ReNcell CX (cell line): ENCODE results near the gene CCDC179.

DNA sequence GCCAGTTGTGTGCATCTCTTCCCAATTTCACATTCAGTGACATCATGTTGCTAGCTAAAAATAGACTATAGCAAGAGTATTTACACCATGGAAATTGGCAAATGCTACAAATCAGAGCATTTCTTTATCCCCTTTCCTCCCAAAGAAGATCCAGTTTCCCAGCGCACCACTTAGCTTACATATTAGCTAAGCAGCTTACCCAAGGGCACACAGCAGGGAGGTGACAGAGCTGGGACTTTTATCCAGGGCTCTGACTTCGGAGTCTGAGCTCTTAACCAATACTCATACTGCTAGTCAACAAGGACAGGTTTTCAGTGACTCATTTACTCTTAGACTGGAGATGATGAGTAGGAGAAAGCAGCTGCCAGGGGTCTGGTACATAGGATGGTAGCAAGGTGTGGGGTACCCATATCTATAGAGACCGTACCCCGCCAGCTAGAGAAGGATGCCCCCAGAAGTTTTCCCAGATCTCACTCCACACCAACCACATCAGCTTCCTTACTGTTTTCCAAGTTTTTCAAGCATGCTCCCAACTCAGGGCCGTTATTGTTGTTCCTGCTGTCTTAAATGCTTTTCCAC lies 38.5 kb downstream of the NAV2 start:
- PRO-cap: no peak

GRCh38 chr11:20000491-20001246 lies 159.6 kb downstream of the DBX1 start:
- PRO-cap: bidirectional peak, plus-strand start at chr11:20000754, minus-strand start at chr11:20000681; unidirectional peak, minus-strand start at chr11:20000829

GRCh38 chr11:20043872-20044478 lies 116.3 kb downstream of the DBX1 start:
- PRO-cap: no peak

DNA sequence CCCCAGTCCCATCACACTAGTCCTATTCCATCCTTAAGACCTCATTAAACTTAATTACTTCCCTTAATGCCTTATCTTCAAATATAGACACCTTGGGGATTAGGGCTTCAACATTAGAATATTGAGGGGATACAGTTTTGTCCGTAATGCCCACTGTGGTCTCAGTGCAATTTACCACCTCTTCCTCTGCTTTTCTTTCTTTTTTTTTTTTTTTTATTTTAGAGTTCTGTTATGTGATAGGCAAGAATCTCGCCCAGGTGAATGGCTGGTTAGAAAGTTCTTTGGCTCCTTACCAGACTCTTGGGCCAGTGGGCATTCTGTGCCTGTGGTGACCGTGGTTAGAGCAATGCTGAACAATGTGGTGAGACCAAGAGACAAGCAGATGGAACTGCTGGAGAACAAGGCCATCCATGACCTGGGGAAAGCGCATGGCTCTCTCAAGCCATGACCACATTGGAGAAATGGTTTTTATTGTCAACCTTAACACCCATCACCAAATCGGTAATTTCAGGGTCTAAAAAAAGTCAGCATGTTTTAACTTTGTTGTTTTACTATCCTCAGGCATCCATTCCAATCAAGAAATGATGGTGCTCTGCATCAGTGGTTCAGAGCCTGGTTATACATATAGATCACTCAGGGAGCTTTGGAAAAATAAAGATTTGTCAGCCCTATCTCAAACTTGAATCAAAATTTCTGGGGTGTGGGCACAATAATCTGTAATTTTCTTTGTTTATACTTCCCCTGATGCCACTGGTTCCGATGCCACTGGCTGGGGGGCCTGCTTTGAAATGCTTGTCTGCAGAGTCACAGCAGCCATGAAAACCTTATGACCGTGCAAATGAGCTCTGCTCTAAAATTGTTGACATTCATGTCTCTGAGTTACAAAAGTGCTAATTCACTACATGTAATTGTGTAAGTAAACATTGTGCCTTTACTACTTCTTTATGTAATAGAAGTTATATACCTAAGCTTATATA lies 4.5 kb upstream of the PRMT3 start:
- PRO-cap: no peak

DNA sequence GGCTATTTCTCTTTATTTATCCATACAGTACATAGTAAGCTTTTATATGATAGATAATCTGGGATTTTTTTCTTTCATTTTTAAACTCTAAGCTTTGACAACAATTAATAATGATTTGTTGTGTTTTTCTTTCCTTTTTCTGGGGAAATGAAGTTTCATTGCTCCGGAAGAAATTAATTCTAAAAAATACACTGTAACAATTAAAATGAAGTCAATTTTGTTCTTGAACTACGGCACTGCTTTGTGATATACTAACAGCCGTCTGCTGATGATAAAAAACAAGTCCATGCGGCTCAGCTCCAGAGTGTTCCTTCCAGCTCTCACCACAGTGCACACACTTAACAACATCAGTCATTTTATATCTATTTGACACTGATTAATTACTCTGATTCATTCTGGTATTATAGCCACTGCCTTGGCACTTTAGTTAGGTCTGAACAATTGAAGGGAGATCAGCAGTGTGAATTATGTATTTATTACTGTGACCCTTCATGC lies 97.5 kb upstream of the SLC6A5 start:
- PRO-cap: no peak

GRCh38 chr11:22194163-22194712 lies 1.4 kb downstream of the ANO5 start:
- PRO-cap: no peak

- PRO-cap: bidirectional peak, plus-strand start at chr11:22626008, minus-strand start at chr11:22625839
Observed at GRCh38 chr11:22625900-22626157, 206 bp upstream of the FANCF start.

DNA sequence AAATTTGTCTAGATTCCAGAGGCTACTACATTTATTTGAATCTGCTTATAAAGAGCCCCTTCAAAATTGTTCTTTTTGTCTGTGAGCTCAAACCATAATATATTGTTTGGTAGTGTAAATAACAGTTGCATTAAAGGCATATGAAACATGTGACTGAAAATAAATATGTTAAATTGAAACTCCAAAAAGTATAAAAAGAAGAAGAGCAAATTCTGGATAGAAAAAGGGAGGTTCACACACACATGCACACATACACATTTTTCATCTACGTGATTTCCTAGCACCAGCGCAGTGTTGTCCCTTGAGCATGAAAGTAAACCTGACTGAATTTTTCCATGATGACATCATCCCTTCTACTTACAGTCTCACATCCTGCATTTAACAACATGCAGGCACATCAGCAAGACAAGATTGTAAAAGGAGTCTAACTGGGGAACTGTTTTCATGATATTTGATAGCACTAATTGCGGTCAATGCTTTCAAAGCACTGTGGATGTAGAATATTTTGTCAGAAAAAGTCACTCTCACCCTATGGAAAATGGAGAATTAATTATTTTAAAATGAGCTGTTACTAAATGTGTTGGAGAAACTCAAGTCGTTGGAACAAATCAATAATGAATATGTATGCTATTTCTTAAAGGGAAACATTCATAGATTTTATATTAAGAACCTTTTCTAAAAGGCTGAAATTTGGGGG lies 36.6 kb downstream of the GAS2 start:
- PRO-cap: no peak

- PRO-cap: no peak
Observed at GRCh38 chr11:22860239-22860638, at the start of gene CCDC179. Gene CCDC179 (minus strand): TSS chr11:22860474.

- PRO-cap: no peak
Observed at GRCh38 chr11:23035353-23035845, 175.1 kb upstream of the CCDC179 start.

GRCh38 chr11:25991392-25991776 lies 340.5 kb upstream of the ANO3 start:
- PRO-cap: no peak

DNA sequence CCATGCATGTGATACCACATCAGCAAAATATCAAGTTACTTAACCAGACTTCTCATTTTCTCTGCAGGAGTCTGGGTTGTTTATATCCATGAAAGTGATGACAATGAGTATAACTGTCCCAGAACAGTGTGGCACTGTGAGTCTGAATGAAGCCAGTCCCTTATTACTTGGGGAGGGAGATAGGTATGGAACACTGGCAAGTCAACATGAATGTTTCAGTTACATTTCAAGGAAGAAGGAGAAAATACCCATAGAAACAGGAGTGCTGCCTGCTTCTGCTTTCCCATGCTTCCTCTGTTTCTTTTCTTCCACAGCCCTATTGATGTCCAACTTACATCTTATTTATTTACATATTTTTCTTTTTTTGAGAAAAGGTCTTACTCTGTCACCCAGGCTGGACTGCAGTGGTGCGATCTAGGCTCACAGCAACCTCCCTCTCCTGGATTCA lies 1.5 kb upstream of the FIBIN start:
- PRO-cap: no peak

DNA sequence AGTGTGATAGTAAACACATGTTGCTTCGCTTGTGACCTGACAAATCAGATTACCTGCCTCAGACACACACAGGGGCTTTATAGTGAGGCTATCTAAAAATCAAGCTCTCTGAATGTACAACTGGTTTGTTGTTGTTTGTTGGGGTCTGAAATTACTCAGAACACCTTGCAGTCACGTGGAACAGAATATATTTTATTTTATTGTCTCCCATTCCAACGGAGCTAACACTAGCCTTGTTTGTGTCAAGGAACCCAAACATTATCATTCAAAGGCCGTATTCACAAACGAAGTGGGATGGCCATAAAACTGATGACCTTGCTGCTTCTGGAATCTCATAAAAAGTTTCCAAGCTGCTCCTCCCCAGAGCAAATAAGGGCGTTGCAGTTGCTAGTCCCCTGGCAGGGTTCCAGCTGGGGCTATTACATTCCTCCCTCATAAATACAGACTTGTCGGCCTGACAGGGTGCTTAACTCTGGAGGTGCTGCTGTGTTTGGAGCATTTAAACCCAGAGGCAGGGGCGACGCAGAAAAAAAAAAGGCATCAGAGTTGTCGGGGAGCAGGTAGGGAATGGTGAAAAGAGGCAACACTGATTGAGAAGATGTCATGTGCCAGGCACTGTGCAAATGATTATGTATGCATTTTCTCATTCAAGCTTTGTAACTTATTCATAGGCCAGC lies 161.1 kb downstream of the CCDC34 start:
- PRO-cap: unidirectional peak, plus-strand start at position 441 of the sequence

- PRO-cap: no peak
Observed at GRCh38 chr11:27341382-27341660, 21.7 kb downstream of the CCDC34 start.

- PRO-cap: no peak
Observed at GRCh38 chr11:27456073-27456663, 16.4 kb downstream of the LGR4 start.

DNA sequence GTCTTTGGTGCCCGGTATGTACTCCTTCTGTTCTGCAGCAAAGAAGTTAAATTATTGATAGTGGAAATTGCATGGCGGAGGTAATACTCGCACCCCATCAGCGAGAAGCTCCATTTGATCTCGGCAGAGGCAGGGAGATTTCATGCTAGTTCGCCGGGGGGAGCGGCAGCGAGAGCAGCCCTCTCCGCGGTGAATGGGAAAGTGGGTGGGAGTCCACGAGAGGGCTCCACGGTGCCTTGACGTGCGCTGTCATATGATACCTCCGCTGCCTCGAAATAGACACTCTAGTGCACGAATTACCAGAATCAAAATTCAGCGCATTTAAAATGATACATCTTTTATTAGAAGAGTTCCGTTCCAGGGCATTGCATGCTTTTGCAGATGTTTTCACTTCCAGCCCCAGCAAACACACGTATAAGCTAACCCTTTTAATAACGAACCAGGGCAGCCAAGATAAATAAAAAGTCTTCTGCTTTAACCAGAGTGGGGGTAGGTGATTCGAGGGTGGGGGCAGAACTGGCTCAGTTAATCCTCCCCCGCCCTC lies 1.2 kb upstream of the BDNF start:
- PRO-cap: no peak

DNA sequence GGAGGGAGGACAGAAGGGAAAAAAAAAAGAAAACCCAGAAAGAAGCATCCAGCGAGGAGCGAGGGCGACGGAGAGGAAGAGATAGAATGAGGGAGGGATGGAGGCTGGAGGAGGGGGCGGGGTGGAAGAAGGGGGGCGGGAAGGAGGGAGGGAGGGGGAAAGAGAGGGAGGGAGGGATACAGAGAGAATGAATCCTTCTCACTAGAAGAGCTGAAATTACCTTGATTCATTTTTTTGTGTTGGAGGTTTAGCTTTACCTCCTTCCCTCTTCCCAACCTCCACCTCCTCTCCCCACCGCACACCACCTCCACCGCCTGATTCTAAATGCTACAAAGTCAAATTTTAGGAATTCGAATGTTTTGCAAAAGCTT lies 19.4 kb upstream of the BDNF start:
- PRO-cap: unidirectional peak, minus-strand start at position 82 of the sequence

DNA sequence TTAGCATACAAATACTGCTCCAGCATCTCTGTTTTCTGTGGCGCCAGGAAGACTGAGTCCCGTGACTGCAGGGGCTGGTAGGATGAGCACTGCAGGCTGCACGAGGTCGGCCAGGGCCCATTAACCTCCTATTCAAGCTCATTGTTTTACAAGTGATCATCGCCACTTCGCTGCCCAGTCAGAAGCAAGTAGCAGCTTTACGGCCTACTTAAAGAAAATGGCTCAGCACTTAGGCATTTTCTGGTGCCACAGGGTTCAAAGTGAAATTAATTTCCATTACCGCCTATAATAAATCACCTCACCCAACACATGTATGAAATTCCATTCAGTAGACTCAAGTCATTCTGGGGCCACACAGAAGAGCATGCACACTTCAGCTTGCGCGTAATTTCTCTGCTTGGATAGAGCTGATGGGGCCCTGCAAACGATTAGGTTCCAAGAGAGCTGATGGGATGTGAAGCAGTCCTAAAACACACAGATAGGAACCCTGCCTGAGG lies 173.8 kb downstream of the KIF18A start:
- PRO-cap: no peak

DNA sequence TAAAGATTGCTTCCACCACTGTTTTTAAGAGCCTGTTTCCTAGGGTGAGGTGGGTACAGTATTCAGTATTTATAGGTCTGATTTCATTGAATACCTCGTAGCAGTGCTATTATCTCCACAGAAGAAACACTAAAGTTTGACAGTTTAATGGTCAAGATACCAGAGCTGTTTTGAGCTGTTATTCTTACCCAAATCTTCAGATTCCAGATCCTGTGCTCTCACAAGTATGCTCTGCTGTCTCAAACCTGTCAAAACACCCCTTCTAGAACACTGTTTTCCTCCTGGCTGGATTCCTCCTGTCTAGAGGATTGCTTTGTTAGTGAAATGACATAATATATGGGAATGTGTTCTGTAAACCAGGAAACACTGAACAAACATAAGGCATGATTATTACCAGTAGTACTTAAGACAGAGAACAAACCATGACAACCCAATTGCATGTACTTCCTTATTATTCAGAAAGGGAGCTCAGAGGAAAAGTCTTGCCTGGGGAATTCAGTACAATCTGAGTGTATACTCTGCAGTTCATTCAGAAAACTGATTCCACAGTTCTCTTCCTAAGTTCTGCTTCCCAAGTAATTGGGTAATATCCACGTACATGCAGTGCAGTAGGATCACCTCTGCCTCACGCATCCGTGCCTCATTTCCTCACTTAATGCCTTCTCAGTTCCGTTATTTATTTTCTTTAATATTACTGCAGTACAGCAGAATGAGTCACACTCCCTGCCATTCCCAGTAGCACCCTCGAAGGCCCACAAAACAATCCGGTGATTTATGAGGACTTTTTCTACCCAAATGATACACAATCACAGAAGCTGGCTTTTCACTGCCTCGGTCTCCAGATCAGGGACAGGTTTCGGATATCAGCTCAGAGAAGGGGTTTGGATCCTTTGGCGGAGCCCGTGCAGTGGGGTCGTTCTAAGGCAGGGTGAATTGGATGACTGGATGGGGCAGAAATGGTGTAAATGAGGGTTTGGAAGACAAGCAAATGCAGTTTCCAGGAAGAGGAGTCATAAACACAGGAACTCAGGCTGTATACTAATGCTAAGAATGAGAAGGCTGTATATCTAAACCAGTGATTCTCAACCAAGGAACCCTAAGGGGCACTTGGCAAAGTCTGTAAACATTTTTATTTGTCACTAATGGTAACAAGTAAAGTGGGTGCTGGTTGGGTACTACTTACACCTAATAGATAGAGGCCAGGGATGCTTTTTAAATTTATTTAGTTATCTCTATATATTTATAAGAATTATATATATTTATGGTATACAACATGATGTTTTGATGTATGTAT lies 896.9 kb downstream of the KCNA4 start:
- PRO-cap: no peak

DNA sequence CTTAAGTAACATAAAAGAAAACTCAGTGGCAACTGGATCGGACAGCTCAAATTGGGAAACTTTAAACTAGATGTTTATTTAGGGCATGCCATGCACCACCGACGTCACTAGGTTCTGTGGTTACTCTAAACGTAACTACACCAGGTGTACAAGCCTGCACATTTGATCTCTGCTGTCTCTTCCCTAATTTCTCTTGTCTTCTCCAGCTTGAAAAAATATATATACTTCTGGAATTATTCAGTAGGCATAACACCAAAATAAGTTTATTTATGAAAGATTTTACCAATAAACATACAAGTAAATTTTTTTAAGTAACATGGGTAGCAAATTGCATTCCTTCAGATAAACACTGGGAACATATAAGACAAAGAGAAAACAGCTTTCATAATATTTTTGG lies 378.1 kb downstream of the DCDC1 start:
- PRO-cap: no peak